Helper T cell (primary cell): ENCODE data around the genes BMP7 and ATP5F1E.

- PRO-cap, 2 experiments, result no peak in any of the 2 experiments
Measured at GRCh38 chr20:57265855-57266551, 438 bp downstream of the BMP7 start.

GRCh38 chr20:57266552-57267182, at the start of gene BMP7:
Gene BMP7 (minus strand): TSS chr20:57266641.
- PRO-cap, 2 experiments, result no peak in any of the 2 experiments

DNA sequence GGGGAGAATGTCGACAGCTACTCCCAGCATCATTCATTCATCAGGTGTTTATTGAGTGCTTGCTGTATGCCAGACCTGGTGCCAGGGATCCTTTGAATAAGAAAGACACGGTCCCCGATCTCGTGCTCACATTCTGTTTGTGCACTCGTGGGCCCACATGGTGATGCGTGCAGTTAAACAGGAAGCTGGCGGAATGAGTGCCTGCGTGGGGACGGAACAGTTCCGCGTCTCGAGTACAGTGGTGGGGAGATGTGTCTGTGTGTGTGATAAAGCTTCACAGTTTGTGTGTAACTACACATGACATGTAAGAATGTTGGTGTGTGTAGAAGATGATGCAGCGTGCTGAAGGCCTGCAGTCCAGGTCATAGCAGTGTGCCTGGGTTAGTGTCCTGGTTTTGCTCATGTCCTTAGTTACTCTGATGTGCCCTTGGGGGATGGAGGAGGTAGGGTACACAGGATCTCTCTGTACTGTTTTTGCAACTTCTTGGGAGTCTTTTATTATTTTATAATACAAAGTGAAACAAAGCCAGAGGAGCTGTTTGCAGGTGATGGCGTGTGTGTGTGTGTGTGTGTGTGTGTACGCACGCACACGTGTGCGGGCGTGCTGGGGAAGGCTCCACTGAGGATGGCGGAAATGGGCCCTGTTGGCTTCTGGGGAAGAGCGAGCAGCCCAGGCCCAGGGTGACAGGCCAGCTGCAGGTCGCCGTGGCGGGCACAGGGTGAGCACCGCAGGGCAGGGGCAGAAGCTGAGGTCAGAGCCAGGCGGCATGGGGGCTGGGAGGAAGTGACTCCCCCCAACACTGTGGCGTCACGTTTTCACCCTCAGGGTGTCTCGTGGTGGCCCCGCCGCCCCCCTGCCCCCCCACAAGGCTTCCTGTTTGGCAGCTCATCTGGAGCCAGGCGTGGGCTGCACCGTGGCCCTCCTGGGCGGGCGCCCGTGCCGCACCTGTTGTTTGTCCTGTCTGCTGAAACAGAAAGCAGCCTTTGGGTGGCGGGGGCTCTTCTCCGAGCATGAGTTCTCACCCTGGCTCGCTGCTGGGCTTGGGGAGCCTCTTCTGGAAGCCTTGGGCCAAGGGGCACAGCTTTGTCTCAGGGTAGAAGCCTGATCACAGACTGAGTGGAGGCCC, 6.9 kb downstream of the RBM38 start:
- PRO-cap, 2 experiments, result peak in 2 of 2 experiments; most common plus-strand start position 296 of the sequence (in 2); most common minus-strand start position 139 of the sequence (in 2)

DNA sequence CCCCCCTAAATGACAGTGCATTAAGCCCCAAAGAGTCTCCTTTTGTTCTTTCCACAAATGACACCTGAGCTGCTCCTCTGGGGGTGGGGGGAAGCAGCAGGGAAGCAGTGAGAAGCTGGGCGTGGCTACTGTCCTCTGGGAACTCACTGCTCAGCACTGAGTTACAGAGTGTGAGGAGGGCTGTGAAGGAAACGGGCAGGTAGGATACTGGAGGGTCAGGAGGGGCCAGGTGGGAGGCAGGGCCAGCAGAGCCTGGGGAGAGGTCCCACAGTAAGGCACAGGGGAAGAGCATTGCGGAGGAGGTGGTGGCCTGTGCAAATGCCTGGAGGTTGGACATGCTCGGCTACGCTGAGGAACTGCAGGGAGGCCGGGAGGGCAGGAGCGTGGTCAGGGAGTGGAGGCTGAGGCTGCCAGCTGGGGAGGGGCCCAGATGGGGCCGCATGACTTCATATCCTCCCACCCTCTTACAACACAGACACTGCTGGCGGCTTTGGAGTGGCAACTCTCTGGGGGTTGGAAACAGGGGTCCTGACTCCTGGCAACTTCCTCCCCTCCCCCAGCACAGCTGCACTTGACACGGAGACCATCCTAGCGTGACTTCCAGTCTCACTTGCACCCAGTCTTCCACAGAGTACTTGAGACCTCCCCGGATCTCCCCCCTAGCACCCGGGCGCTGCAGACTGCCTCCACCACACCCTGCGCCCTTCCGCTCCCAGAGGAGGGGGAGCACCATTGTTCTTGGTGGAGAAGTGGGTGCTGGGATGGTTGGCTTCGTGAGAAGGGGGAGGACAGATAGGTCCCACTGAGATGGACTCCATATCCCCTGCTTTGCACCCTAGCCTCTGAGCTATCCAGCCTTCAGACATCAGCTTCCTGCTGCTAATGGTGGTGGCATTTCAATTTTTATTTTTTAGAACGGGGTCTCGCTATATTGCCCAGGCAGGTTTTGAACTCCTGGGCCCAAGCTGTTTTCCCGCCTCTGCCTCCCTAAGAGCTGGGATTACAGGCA, 34.2 kb downstream of the RBM38 start:
- PRO-cap, 2 experiments, result no peak in any of the 2 experiments

DNA sequence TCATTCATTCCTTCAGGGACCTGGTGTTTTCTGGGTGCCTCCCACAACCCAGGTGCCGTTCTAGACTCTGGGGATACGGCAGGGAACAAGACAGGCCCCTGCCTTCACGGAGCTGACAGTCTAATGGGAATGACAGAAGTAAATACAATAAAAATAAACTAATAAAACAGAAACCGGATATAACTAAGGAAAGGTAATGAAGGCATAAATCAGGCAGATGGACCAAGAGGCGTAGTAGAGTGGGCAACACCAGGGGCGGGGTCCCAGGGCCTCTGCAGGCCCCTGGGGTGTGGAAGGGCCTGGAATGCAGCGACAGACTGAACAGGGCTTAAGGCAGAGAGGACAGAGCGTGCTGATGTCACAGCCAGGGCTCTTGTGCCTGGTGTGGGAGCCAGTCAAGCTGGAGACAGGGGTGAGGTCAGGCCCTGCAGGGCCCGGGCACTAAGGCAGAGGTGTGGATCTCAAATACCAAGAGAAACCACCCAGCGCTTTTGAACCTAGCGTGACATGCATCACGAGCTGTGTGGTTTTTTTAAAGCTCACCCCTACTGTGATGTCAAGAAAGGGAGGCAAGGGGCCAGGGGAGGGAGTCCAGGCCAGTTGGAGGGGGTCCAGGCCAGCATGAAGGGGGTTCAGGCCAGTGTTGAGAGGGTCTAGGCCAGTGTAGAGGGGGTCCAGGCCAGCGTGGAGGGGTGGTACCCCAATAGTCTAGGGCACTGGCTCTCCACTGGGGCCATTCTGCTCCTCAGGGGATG, 42.3 kb downstream of the RBM38 start:
- PRO-cap, 2 experiments, result no peak in any of the 2 experiments

- PRO-cap, 2 experiments, result no peak in any of the 2 experiments
Measured at GRCh38 chr20:57562369-57562851, 1.5 kb downstream of the PCK1 start.

- PRO-cap, 2 experiments, result peak in 1 of 2 experiments; most common plus-strand start chr20:57709135 (in 1); most common minus-strand start chr20:57709103 (in 1)
Measured at GRCh38 chr20:57708395-57709371, 1.1 kb downstream of the PMEPA1 start.

DNA sequence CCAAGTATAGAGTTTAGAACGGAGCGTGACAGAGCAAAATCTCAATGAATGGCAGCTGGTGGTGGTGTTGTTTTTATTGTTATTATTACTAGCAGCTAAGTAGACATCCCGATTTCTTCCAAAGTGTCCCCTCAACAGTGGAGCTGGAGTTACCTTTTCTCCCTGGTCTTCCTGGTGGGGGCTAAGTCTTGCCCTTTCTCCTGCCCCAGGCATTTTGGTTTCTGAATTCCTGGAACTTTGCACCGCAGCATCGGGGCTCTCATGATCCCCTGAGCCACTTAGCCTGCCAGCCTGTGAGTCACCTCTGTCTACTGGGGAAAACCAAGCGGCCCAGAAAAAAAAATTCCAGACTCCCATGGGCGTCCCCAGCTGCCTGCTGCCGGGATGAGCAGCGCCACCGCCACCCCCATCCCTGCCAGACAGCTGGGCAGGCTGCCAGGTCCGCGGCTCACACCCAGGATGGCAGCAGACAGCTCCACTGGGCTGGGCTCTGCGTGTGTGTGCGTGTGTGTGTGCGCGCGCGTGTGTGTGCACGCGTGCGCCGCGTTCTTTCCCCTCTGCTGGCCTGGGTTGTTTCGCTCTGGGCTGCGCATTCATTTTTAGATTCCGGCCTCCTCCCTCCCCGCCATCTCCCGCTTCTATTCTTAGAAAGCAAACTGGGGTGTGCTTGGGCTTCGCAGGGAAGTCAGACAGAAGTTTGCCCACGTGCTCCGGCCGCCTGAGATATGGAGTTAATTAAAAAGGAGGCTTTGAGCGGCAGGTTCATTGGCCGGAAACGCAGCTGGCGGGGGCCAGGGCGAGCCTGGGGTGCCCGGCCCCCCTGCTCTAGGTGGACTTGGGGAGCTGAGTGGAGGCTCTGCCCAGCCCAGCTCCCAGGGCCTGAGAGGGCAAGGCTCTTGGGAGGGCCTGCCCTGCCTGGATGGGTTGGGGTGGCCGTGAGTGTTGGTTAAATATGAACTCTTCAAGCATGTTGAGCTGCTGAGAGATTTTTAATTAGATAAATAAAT, 38.9 kb upstream of the PMEPA1 start:
- PRO-cap, 2 experiments, result peak in 1 of 2 experiments; most common plus-strand start position 597 of the sequence (in 1)

GRCh38 chr20:57996457-57996739, 154.3 kb upstream of the C20orf85 start:
- PRO-cap, 2 experiments, result no peak in any of the 2 experiments

- PRO-cap, 2 experiments, result no peak in any of the 2 experiments
Measured at GRCh38 chr20:58018482-58019470, 131.9 kb upstream of the C20orf85 start.

GRCh38 chr20:58269037-58269482, 40.5 kb upstream of the RAB22A start:
- PRO-cap, 2 experiments, result no peak in any of the 2 experiments

DNA sequence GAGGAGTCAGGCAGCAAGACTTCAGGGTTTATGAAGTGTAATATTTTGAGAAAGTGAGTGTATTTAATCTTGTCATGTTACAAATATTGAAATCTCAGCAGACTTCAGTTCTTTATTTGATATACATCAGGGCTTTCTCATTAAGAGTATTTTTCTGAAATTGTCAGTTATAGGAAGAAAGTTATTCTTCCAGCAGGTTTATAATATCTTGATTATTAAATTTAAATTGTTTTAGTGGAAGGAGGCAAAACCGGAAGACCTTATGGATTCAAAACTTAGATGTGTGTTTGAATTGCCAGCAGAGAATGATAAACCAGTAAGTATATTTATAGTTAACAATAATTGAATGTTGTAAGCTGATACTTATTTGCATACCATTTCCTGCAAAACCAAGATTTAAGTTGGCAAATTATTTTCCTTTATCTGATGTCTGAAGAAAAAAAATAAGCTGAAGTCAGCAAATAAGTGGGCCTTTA, 49.7 kb downstream of the VAPB start:
- PRO-cap, 2 experiments, result no peak in any of the 2 experiments

- PRO-cap, 2 experiments, result peak in 2 of 2 experiments; most common plus-strand start chr20:58889180 (in 2); most common minus-strand start chr20:58888793 (in 2)
Measured at GRCh38 chr20:58888536-58889703, 2.3 kb upstream of the GNAS start.

DNA sequence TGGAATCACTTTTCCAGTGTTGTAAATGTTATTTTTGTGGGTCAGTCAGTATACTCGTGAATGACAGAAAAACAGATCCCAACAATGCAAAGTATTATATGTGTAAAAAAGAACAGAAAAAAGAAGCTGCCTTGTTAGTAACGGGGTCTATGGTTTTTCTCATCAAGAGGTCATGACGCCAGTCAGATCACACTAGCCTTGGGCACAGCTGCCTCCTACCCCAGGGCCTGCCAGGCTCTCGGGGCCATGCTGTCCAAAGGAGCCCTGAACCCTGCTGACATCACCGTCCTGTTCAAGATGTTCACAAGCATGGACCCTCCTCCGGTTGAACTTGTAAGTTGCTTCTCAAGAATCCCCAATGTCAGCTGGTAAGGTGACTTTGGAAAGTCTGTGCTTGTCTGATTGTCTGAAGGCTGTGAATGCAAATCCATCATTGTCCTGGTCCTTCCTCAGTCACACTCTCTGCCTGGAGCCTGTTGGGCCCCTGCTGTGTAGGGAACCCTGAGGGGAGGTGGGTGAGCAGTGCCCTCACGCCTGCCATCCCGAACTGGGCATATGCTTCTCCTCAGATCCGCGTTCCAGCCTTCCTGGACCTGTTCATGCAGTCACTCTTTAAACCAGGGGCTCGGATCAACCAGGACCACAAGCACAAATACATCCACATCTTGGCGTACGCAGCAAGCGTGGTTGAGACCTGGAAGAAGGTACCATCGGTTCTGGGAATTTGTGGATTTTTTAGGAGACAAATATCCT, 9.9 kb downstream of the NELFCD start:
- PRO-cap, 2 experiments, result no peak in any of the 2 experiments

DNA sequence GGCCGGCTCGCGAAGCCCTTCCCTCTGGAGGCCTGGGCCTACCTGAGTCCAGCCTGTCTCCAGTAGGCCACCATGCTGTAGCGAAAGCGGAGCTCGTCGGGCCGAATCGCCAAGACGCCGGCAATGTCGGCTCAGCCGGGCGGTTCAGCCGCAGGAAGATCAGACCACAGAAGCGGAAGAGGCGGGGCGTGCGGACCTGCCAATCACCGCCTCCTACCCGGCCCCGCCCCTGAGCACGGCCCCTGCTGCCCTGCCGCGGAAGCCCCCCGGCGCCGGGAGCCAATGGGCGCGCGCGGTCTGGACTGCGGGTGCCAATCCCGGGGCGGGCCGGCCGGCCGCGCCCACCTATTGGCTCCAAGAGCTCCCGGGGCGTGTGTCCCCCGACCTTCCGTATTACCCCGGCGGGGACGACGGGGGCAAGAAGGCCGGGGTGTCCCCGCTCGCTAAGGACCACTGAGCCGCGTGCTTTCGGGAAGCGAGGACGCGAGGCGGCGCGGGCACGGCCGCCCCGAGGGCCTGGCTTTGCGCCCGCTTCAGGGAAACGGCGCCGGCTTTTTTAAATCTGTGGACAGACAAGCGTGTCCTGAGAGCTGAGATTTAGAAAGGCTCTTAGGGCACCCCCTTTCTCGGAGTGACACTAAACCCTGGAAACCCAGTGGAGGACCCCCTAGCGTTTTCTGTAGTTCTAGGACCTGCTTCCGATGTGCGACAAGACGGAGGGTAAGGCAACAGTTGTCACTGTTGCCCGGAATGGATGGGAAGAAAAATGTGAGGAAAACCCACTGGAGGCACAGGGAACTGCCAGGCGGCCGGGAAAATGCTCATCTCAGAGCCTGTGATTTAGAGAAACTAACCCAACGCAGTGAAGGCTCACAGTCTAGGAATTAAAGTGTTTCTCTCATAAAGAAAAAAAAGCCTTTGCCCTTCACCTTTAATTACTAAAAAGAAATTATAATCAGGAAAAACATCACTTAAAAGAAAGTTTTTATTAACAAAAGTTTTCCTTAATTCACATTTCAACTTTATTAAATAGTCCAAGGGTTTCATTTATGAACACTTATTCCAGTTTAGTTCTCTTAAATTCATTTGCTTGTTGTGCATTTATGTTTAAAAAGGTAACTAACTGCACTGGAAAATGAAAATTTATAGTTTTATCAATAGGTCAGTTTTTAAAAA, at the start of gene ATP5F1E:
ATP5F1E (minus strand) TSS at position 158 of the 1,176 bp plus-strand sequence.
- PRO-cap, 2 experiments, result peak in 2 of 2 experiments; most common plus-strand start position 393 of the sequence (in 2); most common minus-strand start position 125 of the sequence (in 1)

GRCh38 chr20:59149073-59149320, 14.6 kb upstream of the ZNF831 start:
- PRO-cap, 2 experiments, result peak in 1 of 2 experiments; most common plus-strand start chr20:59149244 (in 1); most common minus-strand start chr20:59149187 (in 1)

DNA sequence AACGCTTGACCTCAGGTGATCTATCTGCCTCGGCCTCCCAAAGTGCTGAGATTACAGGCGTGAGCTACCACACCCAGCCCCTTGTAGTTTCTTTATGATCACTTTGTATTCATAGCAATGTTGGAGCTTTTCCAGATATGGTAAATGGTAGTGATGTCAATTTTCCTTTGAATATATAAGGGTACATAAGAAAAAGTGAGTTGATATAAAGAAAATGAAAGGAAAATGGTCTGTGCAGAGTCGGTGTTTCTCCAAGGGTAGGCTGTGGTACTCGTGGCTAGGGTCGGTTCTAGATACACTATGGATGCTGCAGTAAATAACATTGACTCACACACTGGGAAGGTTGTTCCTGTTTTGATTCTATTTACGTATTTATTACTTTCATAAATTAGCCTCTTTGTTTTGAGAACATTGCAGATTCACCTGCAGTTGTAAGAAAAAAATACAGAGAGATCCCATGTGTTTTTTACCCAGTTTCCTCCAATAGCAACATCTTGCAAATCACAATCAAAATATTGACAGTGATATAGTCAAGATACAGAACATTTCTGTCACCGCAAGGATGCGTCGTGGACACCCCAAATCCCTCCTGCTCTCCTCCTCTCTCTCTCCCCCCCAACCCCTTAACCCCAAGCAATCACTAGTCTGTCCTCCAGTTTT, 2.5 kb downstream of the ZNF831 start:
- PRO-cap, 2 experiments, result peak in 2 of 2 experiments; most common plus-strand start position 554 of the sequence (in 2); most common minus-strand start position 96 of the sequence (in 2)

DNA sequence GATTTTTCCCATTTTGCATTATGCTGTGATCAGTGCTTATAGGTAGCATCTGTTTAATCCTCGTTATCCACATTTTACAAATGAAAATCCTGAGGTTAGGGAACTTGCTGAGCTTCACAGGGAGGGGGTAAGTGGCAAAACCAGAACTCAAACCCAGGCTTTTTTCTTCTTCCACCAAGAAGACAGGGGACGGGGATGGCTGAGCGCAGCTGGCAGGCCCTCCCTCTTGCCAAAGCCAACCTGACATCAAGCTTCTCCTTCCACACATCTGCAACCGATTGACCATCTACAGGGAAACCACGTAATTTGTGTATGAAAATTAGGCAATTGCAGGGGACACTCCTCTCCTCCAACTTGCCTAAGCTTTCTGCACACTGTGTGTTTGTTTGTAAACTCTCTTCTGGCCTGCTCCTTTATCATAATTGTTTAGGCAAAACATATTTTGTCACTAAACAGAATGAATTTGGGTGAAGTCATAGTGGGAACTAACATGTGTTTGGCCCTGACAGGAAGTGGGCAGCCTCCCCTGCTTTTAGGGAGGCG, 18.8 kb downstream of the ZNF831 start:
- PRO-cap, 2 experiments, result no peak in any of the 2 experiments

GRCh38 chr20:59469566-59470292, 134.6 kb upstream of the PHACTR3 start:
- PRO-cap, 2 experiments, result no peak in any of the 2 experiments

GRCh38 chr20:59577199-59577797, 27.0 kb upstream of the PHACTR3 start:
- PRO-cap, 2 experiments, result no peak in any of the 2 experiments